Parietal lobe (tissue), 2 donors: Measurements from ENCODE around the genes CDCA8 and FHL3.

- RAMPAGE, long total RNA, result no peak
Observed at GRCh38 chr1:36349202-36350361, 26.1 kb upstream of the EVA1B start.

DNA sequence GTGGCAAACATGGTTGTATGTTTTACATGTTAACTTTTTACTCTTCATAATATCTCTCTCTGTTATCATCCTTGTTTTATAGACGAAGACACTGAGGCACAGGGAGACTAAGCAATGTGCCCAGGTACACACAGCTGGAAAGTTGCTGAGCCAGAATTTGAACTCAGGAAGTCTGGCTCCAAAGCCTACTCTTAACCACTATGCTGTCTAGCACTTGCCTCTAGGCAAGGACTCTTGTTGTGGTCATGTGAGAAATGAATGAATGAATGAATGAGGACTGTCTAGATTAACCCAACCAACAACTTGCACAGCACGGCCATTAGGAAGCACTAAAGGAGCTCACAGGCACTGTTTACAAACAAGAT is 1.3 kb downstream of the STK40 start:
- RAMPAGE, long total RNA, result no peak

- RAMPAGE, long total RNA, result no peak
Observed at GRCh38 chr1:36384809-36385547, 746 bp downstream of the STK40 start.

DNA sequence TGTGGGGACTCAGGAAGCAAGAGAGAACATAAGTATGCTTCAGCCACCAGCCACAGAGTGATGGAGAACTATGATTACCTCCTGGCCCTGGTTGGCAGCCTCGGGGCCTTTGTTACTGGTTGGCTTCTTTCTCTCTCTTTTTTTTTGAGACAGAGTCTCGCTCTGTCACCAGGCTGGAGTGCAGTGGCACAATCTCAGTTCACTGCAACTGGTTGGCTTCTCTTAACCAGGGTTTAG is 29.2 kb upstream of the GRIK3 start:
- RAMPAGE, long total RNA, result no peak

DNA sequence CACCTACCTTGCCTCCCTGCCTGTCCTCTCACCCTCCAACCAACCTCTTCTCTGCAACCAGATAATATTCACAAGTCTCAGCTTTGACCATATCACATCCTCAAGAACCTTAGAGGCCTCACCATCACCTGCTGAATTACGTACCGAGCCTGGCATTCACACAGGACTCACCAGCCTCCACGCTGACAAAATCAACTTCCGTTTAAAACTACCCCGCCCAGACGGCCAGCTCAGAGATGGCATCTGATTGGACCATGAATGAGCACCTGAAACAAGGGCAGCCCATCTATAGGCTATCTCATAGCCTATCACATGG is 50.7 kb upstream of the ZC3H12A start:
- RAMPAGE, long total RNA, result no peak

- RAMPAGE, long total RNA, result no peak
Observed at GRCh38 chr1:37482231-37483379, 8.2 kb downstream of the ZC3H12A start.

DNA sequence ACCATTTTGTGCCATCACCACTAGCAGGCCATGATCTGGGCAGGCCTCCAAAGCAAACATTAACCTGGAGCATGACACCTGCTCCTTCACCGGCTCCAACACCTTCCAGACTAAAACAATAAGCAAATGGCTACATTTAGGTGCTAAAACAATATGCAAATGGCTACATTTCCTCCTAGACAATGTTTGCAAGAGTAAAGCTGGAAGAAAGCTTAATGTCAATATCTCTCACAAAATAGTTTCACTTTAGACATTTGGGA is 16.7 kb downstream of the MEAF6 start:
- RAMPAGE, long total RNA, result no peak

GRCh38 chr1:37548888-37549661 is 5.0 kb downstream of the SNIP1 start:
- RAMPAGE, long total RNA, result no peak

DNA sequence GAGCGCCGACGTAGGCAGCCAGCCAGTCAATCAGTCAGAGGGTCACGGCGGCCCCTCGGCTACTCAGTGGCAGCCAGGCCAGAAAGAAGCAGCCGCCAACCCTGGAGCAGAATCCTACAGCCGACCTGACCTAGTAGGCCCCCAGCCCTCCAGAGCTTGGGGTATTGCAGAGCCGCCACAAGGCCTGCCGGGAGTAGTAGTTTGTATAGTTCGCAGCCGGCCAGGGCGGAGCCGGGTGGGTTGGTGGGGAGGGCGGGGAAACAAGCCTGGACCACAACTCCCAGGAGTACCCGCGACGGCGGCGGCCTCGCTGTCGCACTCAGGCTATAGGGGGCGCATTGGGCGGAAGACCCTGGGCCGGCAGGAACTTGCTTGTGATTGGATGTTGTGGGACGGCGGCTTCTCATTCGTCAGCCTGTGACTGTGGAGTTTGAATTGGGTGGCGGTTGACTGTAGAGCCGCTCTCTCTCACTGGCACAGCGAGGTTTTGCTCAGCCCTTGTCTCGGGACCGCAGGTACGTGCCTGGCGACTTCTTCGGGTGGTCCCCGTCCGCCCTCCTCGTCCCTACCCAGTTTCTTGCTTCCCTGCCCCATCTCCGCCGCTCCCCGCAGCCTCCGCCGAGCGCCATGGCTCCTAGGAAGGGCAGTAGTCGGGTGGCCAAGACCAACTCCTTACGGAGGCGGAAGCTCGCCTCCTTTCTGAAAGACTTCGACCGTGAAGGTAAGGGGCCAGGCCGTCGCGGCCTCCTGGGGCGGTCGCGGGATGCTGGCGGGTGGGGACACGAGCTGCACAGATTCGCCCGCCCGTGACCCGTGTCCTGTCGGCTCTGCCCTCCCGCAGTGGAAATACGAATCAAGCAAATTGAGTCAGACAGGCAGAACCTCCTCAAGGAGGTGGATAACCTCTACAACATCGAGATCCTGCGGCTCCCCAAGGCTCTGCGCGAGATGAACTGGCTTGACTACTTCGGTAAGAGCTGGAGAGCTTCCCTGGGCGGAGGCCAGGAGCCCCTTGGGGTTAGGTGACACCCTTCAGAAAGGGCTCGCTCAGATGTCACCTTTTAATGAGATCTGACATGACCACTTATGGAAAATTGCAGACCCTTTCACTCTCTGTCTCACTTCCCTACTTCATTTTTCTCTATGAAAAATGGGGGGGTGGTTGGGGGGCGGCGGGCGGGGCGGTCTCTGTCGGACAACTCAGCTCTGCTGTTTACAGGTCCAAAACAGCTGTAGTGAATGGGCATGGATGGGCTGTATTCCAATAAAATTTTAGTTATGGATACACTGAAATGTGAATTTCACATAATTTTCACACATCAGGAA is at the start of gene CDCA8:
TSS of gene CDCA8 (plus strand) at position 453 of the 1,326 bp plus-strand sequence.
- RAMPAGE, long total RNA, result no peak

- RAMPAGE, long total RNA, result no peak
Observed at GRCh38 chr1:37908185-37908938, 38.5 kb downstream of the INPP5B start.

- RAMPAGE, long total RNA, result no peak
Observed at GRCh38 chr1:37939900-37941148, 6.5 kb downstream of the INPP5B start.

DNA sequence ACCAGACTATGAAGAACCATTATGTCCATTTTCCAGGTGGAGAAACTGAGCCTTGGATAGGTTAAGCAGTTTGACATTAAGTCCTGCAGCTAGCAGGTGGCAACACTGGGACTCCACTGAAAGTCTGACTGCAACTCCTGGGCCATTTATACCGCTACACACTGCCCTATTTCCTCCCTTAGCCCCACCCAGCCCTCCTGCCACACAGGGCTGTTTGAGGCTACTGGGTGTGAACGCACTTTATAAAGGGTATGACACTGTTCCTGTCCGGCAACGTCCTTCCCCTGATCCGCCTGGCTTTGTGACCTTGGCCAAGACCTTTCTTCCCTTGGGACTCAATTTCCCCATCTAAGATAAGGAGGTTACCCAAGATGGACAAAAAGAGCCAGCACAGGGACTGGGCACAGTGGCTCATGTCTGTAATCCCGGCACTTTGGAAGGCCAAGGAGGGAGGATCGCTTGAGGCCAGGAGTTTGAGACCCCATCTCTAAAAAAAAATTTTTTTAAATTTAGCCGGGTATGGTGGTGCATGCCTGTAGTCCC is 646 bp upstream of the INPP5B start:
- RAMPAGE, long total RNA, result no peak

DNA sequence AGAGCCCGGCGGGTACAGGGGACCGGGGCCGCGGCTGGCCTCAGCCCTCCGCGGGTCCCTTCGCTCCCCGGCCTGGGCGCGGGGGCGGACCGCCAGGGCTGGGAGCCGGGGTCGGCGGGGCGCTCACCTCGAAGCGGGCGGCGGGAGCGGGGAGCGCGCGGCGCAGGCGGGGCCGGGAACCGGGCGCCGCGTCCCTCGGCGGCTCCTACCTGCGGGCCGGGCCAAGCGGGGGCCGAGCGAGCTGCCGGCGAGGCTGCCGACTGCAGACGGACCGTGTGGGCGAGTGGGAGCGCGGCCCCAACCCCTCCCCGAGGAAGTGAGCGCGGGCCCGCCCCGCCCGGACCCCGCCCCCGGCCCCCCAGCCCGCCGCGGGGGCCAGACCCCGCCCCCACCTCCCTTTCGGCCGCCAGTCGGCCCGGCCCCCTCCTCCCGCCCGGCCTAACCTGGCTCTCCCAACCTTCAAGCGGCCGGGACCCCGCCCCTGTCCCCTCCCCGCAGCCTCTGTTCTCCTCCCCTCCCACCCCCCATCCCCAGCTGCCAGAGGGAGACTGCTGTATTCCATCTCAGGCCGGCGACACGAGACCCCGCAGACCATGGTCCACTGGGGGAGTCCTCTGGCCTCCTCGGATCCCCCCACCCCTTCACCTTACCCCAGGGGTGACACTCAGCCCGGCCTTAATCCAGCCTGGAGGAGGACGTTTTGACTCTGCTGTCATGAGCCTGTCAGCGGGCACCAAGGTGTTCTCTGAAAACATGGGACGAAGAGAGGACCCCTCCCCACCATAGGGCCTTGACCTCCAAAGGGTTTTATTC is at the start of gene FHL3:
TSS of gene FHL3 (minus strand) at position 285 of the 813 bp plus-strand sequence.
- RAMPAGE, long total RNA, result no peak

GRCh38 chr1:38027437-38028305 is 15.1 kb downstream of the UTP11 start:
- RAMPAGE, long total RNA, result no peak

- RAMPAGE, long total RNA, result no peak
Observed at GRCh38 chr1:38028541-38029018, 16.0 kb downstream of the UTP11 start.

DNA sequence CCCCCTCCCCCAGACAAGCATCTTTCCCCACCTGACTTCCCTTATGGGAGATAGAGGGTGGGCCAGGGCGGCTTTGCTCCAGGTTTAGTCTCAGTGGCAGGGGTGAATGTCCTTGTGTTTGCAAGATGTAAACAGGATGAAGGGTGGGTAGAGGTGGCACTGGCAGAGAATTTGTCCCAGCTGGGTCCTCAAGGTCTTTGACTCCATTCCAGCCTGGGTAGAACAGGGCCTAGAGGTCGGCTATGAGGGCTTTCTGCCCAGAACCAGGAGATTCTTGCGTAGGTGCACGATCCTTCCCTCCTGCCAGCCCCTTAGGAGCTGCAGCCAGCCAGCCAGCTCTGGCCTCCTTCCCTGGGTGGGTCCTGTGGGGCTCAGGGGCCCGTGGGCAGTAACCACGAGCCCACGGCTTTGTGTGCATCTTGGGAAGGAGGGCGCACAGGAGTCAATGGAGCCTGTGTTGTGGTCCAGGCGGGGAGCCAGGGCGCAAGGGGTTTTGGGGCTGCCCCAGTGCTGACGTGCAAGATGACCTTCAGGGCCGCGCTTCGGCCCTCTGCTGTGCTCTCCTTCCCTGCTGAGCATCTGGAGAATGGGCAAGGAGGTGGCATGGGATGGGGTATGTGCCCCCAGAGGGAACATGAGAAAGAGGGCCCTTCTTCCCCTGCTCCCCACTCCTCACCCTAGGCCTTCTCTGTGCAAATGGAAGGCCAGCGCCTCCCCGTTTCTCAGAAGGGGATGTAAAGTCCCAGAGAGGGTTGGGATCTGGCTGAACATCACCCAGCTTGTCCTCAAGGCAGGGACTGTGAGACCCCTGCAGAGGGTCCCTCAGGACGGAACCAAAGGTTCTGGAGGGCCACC is 15.8 kb downstream of the POU3F1 start:
- RAMPAGE, long total RNA, result no peak

GRCh38 chr1:38433166-38433446 is 386.5 kb upstream of the POU3F1 start:
- RAMPAGE, long total RNA, result no peak

DNA sequence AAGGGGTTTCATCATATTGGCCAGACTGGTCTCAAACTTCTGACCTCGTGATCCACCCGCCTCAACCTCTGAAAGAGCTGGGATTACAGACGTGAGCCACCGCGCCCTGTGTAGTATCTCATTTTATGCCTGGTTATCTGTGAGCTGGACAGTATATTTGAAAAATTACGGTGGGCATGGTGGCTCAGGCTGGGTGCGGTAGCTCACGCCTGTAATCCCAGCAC is 16.8 kb upstream of the NDUFS5 start:
- RAMPAGE, long total RNA, result no peak

GRCh38 chr1:39132842-39133603 is 71.5 kb upstream of the MACF1 start:
- RAMPAGE, long total RNA, result no peak

DNA sequence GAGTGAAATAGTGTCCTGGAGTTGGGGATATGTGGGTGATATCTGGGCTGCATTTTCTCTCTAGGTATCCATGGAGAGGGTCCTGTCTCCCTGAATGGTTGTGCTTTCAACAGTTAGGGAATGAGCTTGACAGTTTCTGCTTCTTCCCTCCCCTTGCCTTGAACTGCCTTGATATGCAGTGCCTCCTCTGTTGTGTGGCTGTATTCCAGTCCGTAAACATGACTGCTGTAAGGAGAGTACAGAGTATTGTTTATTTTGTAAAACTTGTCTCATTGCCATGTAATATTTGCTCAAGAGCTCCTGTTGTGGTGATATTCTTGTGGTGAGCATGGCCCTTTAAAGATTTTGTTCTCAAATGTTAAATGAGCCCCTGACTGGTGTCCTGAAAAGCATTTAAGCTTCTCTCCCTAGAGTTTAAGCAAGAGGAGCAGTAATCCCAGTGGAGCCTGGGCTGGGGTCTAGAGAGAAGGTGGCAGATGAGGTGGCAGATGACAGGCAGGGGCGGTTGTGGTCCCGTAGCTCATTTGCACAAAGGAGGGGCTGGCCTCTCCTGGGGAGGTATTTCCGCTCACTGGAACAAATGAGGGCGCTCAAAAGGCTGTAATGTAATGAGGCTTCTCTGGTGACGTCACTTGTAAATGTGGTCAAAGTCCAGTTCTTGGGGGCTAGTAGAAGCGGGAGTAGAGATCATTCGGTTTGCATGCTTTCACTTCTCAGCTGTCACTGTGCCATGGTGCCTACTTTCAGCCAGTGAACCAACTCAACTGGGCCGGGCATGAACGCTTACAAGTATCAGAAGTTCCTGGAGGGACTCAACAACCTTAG is 46.1 kb upstream of the MACF1 start:
- RAMPAGE, long total RNA, result no peak